Colonic mucosa (tissue), 1 donor: ENCODE results near the gene PAX8.

GRCh38 chr2:112920759-112921230 lies 9.8 kb downstream of the IL37 start:
- PRO-cap: no peak

GRCh38 chr2:113090071-113090463 lies 22.3 kb downstream of the IL1F10 start:
- PRO-cap: unidirectional peak, minus-strand start at chr2:113090188

DNA sequence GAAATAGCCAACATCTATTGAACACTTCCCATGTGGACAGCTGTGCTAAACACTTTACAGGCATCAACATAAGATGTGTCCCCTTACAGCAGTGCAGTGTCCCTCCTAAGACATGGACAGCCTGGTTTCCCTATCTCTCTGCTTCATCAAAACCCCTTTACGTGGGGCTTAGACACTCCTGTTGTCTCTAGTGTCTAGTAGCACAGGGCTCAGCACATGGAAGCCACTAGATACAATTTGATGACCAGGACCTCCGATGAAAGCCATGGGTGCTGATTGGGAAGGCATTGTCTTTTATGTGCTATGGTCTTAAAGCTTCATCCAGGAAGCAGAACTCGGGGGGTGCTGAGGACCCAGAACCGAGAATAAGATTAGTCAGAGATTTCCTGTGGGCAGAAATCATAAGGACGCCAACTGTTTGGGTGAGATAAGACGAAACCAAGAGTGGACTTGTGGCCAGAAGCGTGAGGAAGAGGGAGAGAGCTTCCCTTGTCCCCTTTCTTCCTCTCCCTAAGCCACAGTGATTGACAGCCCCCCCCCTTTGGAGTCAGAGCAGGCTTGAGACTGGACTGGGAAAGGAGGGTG lies 3.4 kb upstream of the IL1RN start:
- PRO-cap: unidirectional peak, plus-strand start at position 459 of the sequence

DNA sequence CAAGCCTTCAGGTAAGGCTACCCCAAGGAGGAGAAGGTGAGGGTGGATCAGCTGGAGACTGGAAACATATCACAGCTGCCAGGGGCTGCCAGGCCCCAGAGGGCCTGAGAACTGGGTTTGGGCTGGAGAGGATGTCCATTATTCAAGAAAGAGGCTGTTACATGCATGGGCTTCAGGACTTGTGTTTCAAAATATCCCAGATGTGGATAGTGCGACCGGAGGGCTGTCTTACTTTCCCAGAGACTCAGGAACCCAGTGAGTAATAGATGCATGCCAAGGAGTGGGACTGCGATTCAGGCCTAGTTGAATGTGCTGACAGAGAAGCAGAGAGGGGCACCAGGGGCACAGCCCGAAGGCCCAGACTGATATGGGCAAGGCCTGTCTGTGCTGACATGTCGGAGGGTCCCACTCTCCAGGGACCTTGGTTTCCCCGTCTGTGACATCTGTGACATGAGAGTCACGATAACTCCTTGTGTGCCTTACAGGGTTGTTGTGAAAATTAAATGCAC lies 386 bp downstream of the IL1RN start:
- PRO-cap: no peak

DNA sequence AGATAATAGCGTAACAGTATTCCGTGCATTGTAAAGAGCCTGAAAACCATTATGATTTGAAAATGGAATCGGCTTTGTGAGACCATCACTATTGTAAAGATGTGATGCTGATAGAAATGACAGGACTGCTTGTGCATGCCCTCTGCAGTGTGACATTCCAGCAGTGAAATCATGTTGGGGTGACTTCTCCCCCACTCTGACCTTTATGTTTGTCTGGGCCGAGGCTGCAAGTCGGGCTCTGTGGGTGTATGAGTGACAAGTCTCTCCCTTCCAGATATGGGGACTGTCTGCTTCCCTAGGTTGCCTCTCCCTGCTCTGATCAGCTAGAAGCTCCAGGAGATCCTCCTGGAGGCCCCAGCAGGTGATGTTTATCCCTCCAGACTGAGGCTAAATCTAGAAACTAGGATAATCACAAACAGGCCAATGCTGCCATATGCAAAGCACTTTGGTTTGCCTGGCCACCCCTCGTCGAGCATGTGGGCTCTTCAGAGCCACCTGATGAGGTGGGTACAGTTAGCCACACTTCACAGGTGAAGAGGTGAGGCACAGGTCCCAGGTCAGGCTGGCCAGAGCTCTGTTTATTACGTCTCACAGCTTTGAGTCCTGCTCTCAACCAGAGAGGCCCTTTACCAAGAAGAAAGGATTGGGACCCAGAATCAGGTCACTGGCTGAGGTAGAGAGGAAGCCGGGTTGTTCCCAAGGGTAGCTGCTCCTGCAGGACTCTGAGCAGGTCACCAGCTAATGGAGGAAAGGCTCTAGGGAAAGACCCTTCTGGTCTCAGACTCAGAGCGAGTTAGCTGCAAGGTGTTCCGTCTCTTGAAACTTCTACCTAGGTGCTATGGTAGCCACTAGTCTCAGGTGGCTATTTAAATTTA lies 1.1 kb downstream of the IL1RN start:
- PRO-cap: no peak

- PRO-cap: no peak
Measured at GRCh38 chr2:113180339-113180818, 6.6 kb downstream of the PSD4 start.

DNA sequence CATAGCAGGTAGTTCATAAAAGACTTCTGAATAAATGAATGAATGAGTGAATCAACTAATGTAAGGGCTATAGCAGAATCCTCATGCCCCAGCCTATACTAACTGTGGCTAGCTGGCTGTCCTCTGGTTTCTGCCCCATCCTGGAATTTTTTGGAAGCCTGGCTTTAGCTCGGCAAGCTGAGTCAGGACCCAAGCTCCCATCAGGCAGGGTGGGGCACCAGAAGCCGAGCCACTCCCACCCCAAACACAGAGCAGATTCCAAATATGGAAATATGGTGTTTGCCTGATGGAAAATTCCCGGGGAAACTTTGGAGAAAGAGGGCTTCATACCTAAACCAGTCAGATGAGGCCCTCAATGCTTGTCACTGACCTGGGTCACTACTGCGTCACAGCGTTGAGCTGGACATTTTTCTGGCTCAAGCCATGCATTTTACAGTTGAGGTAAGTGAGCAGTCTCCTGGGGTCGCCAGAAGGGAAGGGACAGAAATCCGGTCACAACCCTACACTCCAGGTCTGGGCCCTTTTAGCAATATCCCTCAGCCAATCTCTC lies 37.5 kb downstream of the PSD4 start:
- PRO-cap: bidirectional peak, plus-strand start at position 435 of the sequence, minus-strand start at position 132 of the sequence

DNA sequence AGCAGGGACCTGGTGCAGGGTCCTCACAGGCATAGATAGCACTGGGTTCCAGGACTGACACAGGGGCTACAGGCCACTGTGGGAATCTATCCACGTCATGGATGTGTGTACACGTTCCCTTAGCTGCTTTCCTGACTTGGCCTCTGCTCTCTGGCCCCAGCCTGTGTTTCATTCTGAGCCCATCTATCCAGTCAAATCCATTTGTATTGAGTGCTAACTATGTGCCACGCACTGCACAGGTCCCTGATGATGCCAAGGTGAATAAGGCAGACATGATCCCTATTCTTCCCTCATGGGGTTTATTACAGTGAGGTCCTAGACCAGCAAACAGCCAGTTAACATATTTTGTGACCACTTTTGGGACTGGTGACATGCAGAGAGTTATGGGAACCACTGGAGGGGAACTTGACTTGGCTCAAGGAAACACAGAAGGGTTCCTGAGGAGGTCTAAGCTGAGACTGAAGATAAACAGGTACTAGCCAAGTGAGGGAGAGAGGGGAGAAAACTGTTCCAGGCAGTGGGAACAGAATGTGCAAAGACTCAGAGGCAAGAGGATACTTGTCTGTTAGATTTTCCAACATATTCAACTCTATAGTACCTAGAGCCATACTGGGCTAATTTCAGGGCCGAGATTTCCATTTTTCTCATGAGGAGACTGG lies 31.1 kb downstream of the PAX8 start:
- PRO-cap: no peak

GRCh38 chr2:113264155-113265378 lies 14.2 kb downstream of the PAX8 start:
- PRO-cap: no peak

DNA sequence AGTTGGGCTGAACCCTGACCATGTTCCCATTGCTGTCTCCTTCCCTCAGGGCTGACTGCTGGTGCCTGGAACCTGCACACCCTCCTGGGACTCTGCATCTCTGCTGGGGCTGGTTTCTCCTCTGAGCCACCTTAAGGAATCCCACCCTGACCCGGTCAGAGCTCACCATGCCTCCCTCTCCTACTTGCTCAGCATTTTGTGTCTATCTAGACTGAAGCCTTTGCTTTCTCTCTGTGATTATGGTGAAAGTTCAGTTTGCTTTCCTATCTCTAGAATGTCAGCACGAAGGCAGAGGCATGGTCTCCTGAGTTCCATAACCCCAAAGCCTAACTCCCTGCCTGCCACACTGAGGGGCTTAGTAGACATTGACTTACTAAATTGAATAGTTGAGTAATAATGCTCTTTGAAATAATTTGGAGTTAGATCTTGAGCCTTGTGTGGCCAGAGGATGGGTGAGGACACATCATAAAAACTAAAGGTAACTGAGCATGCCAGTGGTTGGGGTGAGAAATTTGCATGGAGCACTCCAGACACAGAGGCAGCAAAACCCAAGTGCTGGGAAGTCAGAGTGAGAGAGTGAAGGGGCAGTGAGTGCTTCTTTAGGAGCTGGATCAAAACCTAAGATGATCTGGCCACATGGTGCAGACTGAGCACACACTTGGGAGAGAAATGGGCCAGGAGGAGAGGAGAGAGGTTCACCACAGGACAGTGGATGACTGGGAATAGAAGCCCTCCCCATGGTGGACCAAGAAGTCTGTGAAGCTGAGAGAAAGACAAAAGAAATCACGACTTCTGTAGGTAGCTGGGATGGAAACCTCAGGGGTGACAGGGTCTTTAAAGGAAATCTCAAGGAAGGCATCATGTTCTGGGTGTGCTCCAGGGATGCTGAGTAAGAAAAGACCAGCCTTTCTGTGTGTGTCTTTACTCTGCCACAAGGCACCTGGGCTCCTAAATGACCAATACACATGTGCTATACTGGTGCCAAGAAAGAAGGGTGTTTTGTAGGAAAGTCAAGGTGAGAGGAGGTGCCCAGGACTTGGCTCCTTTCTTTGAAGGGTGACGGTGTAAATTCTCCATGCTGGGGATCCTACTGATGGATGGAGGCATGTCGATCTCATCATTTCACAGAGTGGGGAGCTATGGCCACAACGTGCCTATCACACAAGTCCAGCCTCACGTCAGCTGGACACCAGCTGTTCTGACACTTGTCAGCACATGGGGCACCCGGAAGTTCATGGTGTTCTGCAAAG lies 12.9 kb downstream of the PAX8 start:
- PRO-cap: no peak

- PRO-cap: no peak
Measured at GRCh38 chr2:113278216-113279252, at the start of gene PAX8. TSS of gene PAX8 (minus strand) at chr2:113278921.

- PRO-cap: bidirectional peak, plus-strand start at chr2:113283358, minus-strand start at chr2:113283114
Measured at GRCh38 chr2:113282819-113283595, 4.3 kb upstream of the PAX8 start.

DNA sequence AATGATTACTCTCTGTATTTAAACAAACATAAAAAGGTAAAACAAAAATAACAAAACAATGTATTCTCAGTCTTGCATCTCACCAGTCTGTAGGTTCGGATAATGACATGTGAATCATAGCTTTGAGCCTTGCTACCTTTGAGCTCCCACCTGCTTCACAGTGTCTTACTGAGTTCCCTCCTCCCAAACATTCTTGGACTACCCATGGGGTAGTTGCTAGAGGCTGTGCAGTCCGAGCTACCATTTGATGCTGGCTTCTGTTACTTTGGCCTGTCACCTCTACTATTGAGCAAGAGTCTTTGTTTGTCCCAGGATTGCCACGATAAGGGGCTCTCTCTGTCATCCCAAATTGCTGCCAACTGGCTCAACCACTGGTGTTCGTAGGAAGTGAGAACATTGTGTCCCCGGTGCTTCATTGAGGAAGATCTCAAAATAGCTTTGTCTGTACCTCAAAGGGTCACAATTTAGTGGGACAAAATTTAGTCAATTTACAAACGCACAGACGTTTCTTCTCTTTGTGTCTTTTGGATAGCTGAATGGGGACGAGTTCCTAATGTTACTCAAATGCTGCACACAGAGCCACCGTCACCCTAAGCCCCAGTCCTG lies 59.1 kb upstream of the PAX8 start:
- PRO-cap: no peak

- PRO-cap: bidirectional peak, plus-strand start at chr2:113886762, minus-strand start at chr2:113886563
Measured at GRCh38 chr2:113886327-113887113, 3.4 kb upstream of the ACTR3 start.

DNA sequence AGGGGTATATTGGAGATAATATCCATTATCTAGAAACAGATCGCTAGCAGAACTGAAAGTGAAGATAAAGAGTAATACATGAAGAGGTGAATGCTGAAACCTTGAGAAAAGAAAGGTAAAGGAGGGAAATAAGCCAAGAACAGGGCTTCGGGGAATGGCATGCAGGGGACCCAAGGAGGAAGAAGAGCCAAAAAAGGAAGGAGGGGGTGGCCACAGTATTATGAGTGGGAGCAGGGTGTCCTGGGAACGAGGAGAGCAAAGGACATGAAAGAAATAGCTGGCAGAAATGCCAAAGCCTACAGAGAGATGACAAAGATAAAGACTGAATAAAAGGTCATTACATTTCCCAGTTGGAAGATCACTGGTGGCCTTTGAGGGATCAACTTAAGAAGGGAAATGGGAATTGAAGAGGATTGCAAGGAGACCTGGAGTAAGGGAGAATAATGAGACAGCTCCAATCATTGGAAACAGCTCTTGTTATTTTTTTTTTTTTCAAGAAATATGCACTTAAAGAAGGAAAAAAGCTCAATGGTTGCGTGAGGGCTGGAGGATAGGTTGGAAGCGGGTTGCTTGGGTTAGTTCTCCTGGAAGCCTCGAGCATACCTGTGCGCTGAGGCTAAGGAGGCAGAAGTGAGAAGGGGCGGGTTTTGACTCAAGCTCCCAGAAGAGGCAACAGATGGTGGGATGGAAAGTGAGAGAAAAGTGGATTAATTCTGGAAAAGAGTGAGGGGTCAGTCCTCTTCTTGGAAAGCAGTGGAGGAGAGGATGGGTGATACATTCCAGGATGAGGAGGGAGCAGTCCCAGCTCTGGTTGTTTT lies 83.1 kb downstream of the ACTR3 start:
- PRO-cap: no peak

DNA sequence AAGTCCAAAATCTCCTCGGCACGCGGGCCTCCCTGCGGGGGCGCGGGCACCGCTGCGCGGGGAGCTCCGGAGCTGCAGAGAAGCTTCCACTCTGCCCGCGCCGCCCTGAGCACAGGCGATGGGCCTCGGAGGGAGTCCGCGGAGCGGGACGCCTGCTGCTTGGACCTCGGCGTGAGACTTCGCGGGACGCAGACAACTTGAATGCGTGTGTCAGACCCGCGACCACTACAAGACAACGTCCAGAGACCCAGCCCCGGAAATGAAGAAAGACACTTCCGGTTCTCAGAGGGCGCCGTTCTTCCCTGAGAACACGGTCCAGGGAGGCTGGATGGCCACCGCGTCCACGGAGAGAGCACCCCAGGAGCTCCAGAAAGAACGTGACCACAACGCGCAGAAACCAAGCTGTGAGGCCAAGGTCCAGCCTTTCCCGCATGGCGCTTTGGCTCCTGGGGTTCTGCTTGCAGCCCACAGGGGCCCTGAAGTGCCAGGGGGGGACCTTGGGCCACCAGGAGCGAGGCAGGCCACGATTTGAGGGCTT lies 219.9 kb downstream of the DPP10 start:
- PRO-cap: unidirectional peak, minus-strand start at position 234 of the sequence

DNA sequence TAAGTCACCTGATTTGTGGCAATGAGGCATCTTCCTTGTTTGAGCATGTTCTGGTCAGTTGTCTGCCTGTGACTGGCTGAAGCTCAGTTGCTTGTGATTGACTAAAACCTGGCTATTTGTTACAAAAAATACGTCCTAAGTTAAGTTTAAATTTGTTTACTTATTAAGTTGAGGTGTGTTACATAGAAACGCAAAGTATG lies 746.0 kb upstream of the DDX18 start:
- PRO-cap: unidirectional peak, plus-strand start at position 57 of the sequence

DNA sequence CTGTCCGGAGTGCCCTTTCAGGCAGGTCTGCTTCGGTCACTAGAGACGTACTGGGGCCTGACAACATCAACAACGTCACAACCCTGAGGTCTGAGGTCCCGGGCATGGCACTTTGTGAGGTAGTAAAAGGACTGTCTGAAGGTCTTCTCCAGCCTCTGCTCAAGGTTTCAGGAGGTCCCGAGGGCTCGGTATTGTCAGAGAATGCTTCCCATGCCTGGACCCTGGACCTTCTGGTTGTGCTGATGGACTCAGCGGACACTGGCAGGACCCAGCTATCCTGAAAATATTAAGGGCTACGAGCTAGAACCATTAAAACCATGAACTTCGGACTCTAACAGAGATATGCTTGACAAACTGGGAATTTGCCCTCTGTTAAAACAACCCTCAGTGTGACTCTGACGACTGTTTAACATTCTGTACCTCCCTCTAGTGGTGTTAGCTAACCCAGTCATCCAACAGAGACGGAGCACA lies 96.6 kb downstream of the CCDC93 start:
- PRO-cap: no peak

DNA sequence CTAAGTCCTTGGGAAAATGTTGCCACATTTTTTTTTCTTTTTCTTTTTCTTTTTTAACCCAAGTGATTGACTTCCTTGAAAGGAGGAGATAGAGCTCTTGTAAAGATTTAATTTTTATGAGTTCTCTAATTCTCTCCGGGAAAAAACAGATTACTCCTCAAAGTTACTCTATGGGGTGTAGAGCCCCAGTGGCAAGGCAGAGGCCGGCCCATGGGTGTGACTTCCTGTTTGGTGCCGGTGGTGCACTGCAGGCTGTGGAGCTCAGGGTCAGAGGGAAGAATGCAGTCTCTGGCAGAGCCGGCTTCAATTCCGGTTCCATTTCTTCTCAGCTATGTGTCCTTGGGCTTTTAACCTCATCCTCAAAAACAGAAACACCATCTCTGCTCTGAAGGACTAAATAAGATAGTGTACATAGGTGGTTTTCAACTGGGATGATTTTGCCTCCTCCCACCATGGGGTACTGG lies 81.0 kb downstream of the INSIG2 start:
- PRO-cap: no peak

DNA sequence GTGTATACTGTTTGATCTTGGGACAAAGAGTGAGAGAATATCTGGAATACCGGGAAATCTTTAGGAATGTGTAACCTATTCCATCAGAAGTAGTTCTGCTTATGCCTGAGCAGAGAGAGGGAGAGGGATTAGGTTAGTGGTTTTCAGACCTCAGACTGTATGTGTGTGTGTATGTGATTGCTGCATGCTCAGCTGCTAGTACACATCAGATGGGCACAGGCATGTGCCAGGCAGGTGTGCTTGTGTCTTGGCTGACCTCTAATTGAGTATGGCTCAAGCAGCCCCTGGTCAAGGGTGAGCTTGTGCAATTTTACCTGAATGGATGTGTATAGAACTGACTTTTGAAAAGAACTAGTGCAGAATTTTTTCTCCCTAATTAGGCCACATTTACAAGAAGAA lies 91.2 kb downstream of the INSIG2 start:
- PRO-cap: no peak